Peripheral blood mononuclear cell (primary cell): ENCODE data around the gene EIF1B.

DNA sequence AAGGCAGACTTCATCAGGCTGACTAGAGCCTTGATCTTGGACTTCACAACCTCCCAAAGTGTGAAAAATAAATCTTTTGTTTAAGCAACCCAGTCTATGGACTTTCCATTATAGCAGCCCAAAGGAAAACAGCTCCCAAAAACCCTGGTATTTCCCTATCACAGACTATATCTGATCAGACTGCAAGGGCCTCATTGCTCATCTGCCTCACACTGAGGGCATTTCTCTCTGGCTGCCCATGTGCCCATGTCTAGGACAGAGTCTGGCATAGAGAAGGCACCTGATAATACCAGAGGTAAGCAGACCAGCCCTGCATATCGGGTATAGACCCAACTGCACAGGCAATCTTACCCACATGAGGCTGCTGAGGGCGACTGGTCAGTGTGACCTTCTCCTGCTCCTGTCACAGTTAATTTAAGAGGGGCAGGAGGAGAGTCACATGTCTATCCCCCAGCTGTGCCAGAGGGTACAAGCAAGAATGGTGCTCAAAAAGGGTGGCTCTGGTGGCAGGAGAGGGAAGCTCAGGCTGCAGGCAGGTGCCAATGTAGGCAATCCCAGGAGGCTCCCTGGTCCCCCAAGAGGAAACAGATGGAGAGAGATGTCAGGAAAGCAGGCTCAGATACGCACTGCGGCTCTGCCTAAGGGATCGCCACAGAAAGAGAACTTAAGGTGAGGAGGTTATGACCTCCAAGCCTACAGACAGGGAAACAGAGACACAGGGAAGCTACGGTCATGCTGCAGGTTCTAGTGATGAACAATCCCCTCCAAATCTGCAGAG is 3.1 kb downstream of the CSRNP1 start:
- PRO-cap, 8 experiments: peak in 2 of 8 experiments; most common minus-strand start position 164 of the sequence (in 1)

- PRO-cap, 8 experiments: no peak in any of the 8 experiments
Observed at GRCh38 chr3:39154385-39155107, 1.2 kb upstream of the CSRNP1 start.

GRCh38 chr3:39646175-39646546 is 163.2 kb upstream of the MYRIP start:
- PRO-cap, 8 experiments: no peak in any of the 8 experiments

DNA sequence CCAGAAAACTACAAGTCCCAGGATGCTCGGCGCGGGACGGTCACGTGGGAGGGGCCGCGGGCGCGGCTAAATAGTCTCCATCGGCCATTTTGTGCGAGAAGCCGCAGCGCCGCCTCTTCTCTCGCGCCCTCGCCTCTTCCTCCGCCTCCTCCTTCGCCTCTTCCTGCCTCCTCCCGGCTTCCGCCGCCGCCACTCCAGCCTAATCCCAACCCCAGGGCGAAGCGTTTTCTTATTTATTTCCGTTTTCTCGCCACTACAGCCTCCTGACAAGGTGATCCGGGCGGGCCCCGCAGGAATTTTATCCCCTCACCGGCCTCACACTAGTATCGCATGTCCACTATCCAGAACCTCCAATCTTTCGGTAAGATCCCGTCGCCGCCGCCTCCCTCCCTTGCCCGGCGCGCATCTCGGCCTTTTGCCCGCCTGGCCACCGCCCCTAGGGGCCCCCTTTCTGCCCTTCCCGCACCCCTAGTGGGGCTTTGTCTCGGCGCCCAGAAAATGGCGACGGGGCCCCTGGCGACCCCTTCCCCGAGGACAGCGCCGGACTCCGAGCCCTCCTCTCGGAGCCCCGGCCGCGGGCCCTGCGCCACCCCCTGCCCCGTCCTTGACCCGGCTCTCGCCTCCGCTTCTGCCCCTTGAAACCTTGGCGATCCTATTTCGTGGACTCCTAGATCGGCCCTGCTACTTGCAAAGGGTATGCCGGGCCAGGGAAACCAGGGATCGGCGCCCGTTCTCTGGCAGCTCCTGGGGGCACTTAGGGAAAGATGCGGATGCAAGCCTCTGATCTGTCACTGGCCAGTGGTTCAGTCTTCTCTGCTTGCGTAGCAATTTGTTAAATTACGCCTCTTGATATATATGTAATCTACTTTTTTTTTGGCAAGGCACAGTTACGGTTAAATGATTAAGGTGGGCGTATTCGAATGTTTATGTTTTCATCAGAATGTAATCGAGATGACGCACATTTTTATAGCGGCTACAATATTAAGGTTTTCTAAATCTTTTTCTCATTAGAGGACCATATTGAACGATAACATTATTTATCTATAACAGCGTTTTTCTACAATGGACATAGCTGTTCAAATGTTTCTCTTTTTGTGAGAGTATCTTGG is at the start of gene EIF1B:
Gene EIF1B, plus strand, starts transcription at position 96 of the 1,109 bp plus-strand sequence.
- PRO-cap, 8 experiments: peak in 8 of 8 experiments; most common plus-strand start position 159 of the sequence (in 5); most common minus-strand start position 756 of the sequence (in 8)

- PRO-cap, 8 experiments: no peak in any of the 8 experiments
Observed at GRCh38 chr3:40310721-40311346, 1.3 kb downstream of the EIF1B start.

- PRO-cap, 8 experiments: peak in 8 of 8 experiments; most common plus-strand start chr3:40453417 (in 4); most common minus-strand start chr3:40452869 (in 4)
Observed at GRCh38 chr3:40452314-40453589, 4.4 kb upstream of the RPL14 start.

GRCh38 chr3:40458368-40458964 is 1.3 kb downstream of the RPL14 start:
- PRO-cap, 8 experiments: no peak in any of the 8 experiments

DNA sequence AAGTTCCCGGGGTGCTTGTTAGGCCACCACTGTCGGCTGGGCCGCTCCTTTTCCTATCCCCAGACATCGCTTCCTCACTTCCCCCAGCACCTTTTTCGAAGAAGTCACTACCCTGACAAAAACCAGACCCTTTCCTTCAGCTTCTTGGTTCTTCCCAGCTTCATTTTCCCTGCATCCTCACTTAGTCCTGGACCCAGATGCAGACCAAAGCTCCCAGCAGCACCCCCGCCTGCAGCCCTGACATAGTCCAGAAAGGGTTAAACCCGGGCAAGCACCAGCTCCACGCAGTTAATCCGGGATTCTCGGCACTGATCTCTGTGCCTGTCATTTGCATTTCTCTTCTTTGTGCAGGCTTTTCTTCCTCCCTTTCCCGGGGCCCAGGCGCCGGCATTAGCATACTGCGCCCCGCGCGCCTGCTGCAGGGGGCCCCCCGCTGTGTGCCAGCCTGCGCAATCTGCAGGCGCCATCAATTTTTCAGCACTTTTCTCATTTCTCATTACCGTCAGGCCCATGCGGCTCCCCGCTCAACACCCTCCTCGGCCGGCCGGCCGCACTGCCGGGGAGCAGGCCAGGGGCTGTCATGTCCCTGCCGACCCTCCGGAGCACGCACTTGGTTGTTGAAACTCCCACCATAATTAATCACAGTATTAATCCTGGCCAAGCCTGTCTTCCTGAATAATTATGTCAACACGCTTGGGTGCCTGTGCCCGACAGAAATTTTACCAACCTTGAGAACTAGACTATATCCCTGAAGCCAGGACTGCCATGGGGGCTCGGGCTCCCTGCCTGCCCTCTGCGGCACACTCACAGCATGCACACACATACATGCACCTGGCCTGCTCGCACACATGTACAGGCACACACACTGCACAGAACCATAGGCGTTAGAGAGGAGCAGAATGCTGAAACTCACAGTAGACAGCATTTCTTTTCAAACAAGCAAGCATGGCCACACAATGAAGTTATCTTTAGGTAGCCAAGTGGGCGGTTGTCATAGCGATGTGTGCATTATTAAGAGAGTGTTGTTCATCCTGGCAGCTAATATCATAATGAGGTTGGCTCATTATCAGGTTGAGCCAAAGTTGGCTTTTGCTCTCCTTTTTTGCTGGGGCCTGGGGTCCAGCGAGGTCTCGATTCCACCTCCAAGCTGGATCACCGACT is 90.9 kb downstream of the ZNF621 start:
- PRO-cap, 8 experiments: no peak in any of the 8 experiments

DNA sequence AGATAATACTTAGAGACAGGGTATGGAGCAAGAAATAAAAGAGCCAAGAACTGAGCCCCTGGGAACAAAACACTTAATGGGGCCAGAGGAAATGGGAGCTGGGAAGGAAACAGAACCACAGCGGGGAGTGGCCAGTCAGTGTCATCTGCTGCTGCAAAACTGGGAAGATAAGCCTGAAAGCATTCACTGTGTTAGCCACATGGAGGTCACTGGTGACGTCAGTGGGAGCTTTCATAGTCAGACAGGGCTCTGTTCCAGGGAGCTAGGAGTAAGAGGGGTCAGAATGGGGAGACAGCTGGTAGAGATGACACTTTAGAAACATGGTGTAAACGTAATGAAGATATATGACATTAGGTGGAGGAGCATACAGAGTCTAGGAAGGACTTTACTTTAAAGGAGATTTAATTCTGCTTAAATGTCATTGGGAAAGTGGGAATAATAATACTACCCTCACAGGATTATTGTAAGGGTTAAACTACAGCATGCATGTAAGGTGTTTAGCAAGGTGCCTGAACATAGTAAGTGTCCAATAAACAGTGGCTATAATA is 172.7 kb upstream of the CTNNB1 start:
- PRO-cap, 8 experiments: no peak in any of the 8 experiments

GRCh38 chr3:41167113-41167658 is 32.1 kb upstream of the CTNNB1 start:
- PRO-cap, 8 experiments: no peak in any of the 8 experiments

GRCh38 chr3:41242617-41243152 is 43.4 kb downstream of the CTNNB1 start:
- PRO-cap, 8 experiments: peak in 6 of 8 experiments; most common plus-strand start chr3:41242898 (in 5)

DNA sequence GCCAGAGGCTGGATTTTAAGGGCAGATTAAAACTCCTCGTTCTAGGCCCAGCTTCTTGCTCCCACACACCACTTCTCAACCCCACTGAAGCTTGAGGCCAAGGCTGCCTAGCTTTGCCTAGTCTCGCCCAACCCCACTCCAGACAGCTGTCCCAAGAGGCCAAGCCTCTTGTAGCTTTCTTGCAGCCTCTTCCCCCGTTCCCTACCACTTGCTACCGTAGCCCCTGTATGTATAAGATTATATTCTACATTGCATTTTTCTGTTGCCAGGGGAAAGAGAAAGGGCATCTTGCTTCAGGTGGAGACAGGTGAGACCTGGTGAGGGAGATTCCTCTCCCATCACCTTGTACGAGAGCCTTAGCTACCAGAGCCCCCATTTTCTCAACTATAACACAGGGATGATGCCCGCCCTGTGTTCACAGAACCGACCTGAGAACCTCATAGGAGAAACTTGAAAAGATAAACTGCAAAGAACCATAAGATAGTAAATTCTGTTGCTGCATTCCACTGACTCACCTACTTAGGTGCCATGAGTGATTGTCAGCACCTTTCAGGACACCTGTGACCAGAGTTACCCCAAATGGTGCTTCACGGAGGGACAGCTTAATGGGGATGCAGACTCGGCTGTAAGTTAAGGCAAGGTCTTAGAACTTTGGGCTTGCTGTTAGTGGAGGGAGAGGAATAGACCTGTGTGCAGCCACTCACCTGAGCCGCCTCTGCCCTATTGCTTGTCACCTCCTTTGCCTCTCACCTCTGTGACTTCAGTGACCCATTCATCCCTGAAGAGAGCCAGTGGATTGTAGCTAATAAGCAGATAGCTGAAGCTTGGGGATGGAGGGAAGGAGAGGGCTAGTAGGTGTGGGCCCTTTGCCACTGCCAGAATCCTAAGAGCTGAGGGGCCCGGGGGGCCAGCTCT is 44.6 kb downstream of the CTNNB1 start:
- PRO-cap, 8 experiments: peak in 3 of 8 experiments; most common plus-strand start position 587 of the sequence (in 1)

DNA sequence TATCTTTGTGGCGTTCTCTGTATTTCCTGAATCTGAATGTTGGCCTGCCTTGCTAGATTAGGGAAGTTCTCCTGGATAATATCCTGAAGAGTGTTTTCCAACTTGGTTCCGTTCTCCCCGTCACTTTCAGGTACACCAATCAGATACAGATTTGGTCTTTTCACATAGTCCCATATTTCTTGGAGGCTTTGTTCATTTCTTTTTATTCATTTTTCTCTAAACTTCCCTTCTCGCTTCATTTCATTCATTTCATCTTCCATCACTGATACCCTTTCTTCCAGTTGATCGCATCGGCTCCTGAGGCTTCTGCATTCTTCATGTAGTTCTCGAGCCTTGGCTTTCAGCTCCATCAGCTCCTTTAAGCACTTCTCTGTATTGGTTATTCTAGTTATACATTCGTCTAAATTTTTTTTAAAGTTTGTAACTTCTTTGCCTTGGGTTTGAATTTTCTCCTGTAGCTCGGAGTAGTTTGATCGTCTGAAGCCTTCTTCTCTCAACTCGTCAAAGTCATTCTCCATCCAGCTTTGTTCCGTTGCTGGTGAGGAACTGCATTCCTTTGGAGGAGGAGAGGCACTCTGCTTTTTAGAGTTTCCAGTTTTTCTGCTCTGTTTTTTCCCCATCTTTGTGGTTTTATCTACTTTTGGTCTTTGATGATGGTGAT is 315.1 kb downstream of the ULK4 start:
- PRO-cap, 8 experiments: no peak in any of the 8 experiments

GRCh38 chr3:41693801-41694373 is 268.0 kb downstream of the ULK4 start:
- PRO-cap, 8 experiments: no peak in any of the 8 experiments

- PRO-cap, 8 experiments: peak in 5 of 8 experiments; most common plus-strand start chr3:42015129 (in 3); most common minus-strand start chr3:42015300 (in 1)
Observed at GRCh38 chr3:42014963-42015599, 53.2 kb upstream of the ULK4 start.

DNA sequence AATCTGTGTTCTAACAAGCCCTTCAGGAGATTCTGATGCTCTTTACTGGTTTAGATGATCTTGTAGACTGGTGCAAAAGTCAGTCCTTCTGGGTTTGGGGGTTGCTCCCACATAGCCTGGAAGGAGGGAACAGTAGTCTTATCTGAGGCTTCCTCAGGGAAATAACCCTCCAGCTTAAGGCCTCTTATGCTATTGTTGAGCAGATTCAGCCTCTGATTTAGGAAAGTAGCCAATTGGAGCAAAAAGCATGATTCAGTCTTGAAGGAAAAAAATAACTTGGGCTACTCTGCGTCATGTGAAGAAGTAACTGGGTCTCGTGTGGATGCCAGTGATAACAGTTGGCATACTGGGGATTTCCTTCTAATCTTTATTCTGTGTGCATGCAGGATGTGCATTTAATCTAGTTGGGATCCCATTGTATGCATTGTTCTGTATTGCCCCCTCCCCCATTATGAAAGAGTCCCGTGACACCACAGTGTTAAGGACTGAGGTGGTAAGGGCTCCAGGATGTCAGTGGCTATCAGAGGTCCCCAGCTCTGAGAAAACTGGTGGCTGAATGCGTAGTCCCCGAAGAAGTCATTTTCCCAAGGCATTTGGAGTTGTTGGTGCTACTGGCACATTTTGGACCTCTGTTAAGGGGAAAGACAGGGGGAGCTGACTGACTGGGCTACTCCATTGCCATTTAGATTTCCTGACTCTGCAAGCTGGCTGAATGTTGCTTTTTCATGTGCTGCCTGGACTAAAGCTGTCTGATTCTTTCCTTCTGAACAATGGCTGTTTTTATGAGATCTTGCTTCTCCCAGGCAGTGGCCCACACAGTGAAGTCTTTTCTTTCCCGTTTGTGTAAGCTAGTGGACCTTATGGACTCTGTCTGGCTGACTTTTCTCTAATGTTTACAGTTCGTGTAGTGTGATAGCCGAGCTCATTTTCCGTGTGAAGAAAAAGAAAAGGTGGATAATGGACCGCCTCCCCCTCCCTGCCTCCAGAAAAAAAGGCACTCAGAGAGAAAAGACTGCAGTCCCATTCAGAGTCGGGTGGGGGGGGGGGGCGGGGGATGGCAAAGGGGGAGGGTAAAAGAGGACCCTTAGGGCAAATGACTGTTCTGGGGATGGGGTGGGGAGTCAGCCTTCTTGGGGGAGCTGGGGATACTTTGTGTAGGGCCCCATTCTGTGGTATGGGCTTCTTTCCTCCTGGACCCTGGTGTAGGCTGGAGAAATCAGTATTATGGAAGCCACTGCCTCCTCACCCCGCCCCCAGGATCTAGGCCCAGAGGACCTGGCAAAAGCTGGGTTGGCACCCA is 38.4 kb upstream of the TRAK1 start:
- PRO-cap, 8 experiments: no peak in any of the 8 experiments

DNA sequence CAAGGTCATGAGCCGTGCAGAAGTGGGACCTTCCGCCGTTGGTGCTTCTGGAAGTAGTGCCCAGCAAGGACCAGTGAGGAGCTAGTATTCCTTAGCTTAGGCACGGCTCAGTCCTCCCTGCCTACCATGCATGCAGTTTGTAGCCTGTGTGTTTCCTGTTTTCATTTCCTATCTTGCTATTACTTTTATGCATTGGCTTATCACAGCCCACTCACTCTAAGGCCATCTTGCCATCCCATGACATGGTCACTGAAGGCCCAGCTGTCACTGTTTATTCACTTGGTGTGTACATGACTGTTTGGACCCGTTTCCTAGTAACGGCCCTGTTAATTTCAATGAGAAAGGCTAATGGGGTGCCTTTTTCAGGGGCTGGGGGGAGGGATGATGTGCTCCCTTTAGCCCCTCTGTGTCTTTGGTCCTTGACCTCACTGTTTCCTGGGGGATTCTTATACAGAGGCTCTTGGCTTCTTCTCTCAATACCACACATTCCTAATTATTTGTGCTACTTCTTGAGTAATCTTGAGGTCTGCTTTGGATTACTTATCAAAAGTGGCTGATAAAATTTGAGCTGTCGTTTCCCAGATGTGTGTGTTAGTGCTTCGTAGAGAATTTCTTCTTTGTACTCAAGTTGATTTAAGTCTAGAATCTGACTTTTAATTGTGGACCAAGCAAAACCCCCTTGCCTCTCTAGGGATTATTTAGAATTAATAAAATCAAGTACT is 24.5 kb upstream of the TRAK1 start:
- PRO-cap, 8 experiments: no peak in any of the 8 experiments

GRCh38 chr3:42070926-42071386 is 20.2 kb upstream of the TRAK1 start:
- PRO-cap, 8 experiments: no peak in any of the 8 experiments

DNA sequence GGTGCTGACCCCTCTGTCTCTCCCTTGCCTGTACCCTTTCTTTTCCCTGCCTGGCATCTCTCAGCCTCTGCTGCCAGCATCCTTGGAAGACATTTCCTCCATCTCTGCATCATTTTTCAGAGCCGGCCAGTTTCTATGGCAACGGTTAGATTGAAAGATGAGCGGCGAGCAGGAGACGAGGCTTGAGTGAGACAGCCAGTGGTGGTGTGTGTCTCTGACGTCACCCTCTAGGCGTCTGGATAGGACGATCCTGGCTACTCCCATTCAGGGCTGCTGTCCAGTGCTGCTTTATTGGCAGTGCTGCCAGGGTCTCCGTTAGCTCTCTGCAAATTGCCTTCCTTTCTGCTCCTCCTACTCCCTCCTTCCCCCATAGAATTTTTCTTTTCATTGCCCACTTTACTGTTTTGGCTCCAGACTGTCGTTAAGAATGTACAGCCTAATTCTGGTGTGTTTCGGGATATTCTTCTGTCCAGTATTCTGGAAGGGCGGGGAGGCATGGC is 57.9 kb downstream of the TRAK1 start:
- PRO-cap, 8 experiments: no peak in any of the 8 experiments

DNA sequence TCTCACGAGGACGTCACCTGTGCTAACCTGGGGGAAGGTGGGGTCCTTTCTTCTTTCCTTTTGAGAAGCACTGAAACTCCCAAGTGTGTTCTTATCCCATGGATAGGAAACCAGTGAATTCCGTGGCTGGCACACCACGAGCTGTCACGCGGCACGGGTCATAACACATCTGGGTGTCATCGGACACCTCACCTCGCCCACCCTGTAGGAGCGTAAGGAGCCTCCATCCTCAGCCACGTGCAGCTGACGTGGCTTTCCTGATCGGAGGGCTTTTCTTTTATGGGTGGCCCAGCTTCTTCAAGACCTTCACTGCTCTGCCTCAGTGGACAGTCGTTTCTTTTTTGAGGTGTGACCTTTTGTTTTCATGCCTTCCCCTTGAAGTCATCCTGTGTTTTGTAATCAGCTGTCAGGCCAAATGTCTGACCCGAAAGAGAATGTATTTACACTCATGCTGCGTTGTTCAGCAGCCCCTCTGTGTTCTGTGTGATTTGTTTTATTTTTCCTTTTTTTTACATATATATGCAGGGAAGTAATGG is 41.9 kb downstream of the CCK start:
- PRO-cap, 8 experiments: no peak in any of the 8 experiments